Foreskin fibroblast (primary cell): ENCODE measurements around the gene PTPN7.

GRCh38 chr1:202160279-202161081 is at the start of gene PTPN7:
Gene PTPN7, minus strand, starts transcription at chr1:202160602.
- RRBS = no CpG with 5 or more reads among the region's 19 CpGs

GRCh38 chr1:202162680-202163218 is 2.3 kb upstream of the PTPN7 start:
- RRBS = 52% methylated on average over 1 of the region's 10 CpGs

DNA sequence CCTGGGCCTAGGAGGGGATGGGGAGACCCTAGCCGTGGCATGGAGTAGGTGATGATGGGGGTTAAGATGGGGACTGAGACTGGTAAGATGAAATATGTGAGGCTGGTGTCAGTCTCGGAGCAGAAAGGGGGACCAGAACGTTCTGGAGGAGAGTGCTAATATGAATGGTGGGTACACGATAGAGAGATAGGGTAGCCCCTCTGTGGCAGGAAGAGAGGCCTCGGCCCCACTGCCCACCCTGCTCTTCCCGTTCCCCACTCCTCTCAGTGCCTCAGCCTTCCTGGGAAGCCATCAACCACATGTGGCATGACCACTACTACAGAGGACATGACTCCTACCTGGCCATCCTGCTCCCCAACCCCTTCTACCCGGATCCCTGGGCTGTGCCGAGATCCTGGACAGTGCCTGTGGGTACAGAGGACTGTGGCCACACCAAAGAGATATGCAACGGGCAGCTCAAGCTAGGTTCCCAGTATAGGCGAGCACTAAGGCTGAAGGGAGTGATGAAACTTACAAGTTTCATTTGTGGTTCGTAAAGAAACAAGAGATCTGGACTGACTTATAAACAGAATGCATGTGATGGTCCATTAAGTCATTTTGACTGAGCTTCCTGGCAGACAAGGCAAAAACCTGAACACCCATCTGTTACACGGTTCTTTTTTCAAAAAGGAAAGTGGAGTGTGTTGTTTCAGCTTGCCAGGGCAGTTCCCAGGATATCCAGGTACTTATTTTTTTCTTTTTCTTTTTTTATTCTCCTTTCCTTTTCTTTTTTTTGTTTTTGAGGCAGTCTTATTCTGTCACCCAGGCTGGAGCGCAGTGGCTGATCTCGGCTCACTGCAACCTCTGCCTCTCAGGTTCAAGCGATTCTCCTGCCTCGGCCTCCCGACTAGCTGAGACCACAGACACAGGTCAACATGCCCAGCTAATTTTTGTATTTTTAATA is 14.4 kb upstream of the LGR6 start:
- RRBS = no CpG with 5 or more reads among the region's 17 CpGs

- RRBS = no CpG with 5 or more reads among the region's 7 CpGs
Measured at GRCh38 chr1:202197434-202197980, 3.9 kb downstream of the LGR6 start.

DNA sequence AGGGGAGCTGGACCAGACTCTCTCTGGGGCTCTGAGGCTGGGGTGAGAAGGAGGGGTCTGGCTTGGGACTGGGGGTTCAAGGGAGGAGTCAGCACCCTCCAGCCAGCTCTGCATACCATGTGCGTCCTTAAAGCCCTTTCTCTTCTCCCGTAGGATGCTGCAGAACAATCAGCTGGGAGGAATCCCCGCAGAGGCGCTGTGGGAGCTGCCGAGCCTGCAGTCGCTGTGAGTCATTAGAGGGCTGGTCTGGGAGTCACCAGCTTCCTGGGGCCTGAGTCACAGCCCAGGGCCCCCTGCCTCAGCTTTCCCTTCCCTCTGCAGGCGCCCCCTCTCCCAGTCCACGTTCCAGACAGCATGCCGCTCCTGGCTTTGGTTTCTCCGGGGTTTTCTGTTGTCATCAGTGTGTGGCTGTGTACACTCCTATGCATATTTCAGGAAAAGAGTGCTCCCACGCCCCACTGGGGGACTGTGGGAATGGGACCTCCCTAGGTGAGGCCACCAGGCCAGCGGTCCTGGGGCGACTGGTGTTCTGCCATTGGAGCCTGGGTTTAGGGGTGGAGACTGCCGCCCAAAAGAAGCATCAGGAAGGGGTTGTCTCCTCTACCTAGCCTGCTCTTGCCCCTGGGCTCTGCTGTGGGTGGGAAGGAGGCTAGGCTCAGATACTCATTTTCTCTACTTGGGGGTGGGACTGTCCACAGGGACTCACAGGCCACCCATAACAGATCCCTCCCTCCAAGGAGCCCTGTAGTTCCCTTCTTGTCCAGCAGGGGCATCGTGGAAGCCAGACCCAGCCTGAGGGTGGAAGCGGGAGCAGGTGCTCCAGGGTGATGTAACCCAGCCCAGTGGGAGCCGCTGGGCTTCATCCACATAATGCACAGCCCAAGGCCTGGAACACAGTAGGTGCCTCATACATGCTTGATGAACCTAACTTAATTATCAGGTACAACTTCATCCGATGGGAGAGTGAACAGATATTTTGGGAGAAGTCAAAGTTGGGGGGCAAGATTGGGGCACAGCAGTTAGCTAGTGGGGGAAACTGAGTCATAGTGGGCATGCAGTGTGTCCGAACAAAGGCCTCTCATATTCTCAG is 42.5 kb downstream of the LGR6 start:
- RRBS = no CpG with 5 or more reads among the region's 19 CpGs

DNA sequence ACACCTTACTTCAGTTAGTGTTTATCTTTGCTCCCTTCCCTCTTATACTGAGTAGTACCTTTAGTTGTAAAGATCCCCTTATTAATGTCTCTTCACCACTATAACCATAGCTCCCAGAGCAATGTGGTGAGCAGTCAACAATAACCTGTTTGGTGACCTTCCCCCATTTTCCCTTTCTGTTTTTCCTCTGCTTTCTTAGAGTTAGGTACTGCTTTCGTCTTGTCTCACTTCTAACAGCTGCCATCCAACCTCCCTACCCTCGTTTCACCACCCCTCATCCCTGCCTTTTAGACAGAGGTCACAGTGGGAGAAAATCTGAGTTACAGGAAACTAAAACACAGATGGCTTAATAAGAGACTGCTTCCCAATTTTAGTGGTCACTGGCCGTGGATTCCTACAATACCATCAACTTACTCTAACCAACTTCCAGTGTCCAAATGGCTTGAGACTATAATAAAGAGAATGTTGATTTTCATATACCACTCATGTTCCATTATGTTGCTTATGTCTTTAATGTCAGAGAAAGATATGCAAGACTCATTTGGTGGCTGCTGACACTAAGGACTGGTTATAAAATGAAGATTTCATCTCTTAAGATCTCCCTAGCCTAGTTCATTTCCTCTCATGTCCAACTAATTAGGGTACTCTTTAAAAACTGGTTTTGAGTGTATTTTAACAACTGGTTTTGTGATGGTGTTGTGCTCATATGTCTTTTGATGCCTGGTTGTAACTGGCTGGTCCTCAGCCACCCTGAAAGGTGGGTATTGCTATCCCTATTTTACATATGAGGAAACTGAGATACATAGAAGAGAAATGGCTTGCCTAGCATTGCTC is 168.5 kb downstream of the SYT2 start:
- RRBS = no CpG with 5 or more reads among the region's 3 CpGs

- RRBS = no CpG with 5 or more reads among the region's 1 CpG
Measured at GRCh38 chr1:202542400-202543189, 167.7 kb downstream of the SYT2 start.

GRCh38 chr1:202583372-202584112 is 126.7 kb downstream of the SYT2 start:
- RRBS = no CpG with 5 or more reads among the region's 2 CpGs

DNA sequence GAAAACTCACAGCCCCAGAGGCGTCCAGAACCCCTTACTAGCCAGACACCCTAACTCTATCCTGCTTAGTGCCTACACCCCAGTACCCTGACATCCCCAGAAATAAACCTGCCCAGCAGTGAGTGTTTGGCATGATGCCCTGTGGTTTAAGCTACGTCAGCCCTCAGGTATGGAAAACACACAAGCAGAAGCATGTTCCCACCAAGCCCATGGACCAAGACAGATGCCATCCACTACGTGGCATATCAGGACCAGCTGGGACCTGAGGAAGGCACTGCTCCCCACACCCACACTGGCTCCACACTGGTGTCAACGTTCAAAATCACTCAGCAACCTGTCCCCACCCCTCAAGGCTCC is 116.4 kb downstream of the SYT2 start:
- RRBS = no CpG with 5 or more reads among the region's 4 CpGs

- RRBS = 89% methylated on average over 2 of the region's 18 CpGs
Measured at GRCh38 chr1:202766636-202767730, 41.2 kb downstream of the KDM5B start.

- RRBS = no CpG with 5 or more reads among the region's 2 CpGs
Measured at GRCh38 chr1:202805400-202806144, 2.6 kb downstream of the KDM5B start.

GRCh38 chr1:202886148-202886440 is 2.9 kb downstream of the RABIF start:
- RRBS = no CpG with 5 or more reads among the region's 7 CpGs

GRCh38 chr1:203300758-203301360 is 4.5 kb upstream of the BTG2 start:
- RRBS = no CpG with 5 or more reads among the region's 7 CpGs

DNA sequence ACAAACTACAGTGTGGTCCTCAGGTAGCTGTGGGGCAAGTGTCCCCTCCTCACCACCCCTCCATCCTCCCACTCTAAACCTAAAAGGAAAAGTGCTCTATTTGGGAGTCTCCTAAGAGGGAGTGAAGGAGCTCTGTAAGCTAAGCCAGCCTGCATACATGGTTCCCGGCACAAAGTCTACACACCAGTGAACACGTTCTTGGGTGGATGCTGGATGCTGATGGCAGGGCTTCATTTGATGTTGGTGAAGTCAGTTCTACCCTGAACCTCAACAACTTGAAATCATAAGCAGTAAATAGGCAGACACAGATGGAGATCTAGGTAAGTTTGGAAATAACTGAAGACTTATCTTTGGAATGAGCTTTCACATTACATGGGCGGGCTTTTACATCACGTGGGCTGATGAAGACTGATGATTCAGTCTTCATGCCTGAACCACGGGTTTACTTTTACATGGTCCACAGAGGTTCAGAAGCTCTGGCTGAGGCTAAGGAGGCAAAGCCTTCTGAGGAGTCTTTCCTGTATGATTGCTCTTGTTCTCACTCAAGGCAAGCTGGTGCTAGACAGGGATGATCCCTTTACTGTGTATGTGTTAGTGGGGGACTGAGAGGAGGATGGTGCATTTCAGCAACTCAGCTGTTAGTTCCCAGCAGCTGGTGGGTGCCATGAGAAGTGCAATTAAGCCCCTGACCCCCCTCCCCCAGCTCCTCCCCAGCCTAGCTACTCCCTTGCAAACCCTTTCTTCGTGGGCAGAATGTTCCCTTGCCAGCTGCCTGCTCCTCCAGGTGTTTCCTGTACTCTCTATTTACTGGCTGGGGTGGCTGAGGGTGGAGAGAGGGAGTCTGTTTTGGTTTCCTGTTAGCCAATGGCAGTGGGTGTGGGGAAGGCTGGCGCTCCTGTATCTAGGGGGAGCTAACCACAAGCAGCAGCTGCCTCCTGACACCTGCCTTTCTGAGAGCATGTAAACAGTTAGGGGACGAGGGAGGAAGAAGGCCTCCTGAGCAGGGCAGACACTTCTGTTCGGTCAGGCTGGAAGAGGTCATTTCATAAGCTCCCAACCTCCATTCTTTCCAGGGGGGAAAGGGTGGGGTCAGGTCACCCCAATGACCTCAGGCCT is 15.3 kb downstream of the BTG2 start:
- RRBS = no CpG with 5 or more reads among the region's 9 CpGs

DNA sequence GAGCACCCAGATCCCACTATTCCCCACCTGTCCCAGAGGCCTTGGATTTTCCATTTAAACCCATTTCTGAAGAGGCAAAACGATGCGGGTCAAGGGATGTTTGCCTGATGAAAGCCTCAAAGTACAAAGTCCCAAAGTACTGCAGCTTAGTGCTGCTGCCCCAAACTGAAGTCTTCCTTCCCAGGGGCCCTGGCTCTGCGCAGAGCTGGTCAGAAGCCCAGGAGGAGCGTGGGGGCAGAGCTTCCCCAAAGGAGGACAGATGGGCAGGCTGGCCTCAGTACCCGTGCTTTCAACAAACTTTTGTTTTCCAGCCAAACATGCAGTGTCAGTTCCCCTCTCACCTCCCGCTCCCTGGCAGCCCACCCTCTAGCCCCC is 19.2 kb downstream of the BTG2 start:
- RRBS = no CpG with 5 or more reads among the region's 6 CpGs

DNA sequence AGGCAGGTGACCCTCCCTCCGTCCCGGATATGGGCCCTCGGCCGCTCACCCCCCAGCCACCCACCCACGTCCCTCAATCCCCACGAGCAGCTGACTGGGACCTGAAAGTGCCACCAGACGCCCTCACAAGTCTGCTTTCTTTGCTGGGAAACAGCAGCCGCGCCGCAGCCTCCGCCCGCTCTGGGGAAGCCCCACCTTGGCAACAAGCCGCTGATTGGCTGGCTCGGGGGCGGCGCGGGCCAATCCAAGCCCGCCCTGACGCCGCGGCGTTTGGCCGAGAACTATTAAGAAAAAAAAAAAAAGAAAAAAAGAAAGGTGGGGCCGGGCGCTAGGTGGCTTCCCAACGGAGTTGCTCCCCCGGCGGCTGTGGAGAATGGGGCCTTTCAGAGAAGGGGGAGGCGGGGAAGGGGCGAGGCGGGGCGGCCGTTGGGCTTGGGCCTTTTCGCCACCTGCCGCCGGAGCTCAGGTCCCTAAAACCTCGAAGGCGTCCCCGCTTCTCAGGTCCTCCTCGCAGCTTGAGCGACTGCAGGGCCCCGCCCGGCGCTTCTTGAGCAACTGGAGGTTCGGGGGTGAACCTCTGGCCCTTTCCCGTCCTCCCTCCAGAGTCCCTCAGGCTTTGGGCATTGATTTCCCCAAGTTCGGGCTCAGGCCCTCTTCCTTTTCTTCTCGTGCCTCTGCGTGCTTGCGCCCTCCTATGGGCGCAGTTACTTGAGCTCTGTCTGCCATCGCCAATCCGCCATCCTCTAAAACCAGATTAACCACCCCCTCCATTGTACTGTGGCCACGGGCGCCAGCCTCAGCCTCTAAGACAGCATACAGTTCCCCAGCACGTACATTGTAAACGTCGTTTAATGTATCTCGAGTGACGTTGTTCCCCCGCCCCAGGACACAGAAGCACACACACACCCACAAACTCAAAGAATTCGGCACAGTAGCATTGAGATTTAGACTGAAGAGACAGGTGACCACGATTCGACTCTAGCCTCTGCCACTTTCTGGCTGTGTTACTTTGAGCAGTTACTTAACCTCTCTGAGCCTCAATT is 22.3 kb downstream of the BTG2 start:
- RRBS = 1% methylated on average over 14 of the region's 64 CpGs

GRCh38 chr1:203361827-203362445 is 11.0 kb upstream of the FMOD start:
- RRBS = no CpG with 5 or more reads among the region's 7 CpGs

DNA sequence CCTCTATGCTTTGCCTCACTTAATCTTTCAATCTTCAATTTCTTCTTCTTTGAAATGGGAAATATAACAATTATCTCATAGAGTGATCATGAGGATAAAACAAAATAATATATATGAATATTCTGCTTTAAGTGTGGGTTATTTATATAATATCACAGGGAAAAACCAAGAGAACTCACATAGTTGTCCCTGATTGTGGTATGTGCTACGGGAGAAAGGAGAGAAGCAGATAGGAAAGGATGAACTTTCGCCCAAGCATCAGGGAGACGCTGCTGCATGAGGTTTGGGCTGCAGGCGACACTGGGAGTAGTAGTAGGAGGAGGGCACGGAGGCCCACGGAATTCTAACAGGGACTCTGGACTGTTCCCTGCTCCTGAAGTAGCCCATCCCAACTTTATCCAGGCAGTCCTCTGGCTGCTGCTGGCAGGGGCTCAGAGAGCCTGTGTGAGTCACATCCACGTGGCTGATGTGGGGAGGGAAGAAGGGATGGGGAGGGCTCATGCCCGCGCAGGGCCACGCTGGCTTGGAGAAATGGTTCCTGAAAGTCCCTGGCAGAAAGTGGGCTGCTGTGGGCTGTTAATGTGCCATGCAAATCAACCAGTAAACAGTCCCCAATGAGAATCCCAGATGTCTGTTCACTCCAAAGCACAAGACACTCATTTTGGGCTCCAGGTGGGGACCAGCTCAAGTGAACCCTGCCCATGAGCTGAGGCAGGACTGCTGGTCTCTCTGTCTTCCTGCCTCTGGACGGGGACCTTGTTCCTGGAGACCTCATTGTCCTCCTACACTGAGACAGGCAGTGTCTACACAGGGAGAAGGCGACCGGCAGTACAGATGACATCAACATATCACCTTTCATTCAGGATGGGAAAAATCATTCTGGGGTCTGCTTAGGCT is 57.5 kb upstream of the FMOD start:
- RRBS = no CpG with 5 or more reads among the region's 13 CpGs

- RRBS = 95% methylated on average over 1 of the region's 7 CpGs
Measured at GRCh38 chr1:203511587-203512264, 17.8 kb downstream of the OPTC start.

GRCh38 chr1:203537850-203538599 is 44.1 kb downstream of the OPTC start:
- RRBS = no CpG with 5 or more reads among the region's 6 CpGs